Epithelial cell of esophagus (primary cell): ENCODE data around the genes DGLUCY, GPR68 and TC2N.

DNA sequence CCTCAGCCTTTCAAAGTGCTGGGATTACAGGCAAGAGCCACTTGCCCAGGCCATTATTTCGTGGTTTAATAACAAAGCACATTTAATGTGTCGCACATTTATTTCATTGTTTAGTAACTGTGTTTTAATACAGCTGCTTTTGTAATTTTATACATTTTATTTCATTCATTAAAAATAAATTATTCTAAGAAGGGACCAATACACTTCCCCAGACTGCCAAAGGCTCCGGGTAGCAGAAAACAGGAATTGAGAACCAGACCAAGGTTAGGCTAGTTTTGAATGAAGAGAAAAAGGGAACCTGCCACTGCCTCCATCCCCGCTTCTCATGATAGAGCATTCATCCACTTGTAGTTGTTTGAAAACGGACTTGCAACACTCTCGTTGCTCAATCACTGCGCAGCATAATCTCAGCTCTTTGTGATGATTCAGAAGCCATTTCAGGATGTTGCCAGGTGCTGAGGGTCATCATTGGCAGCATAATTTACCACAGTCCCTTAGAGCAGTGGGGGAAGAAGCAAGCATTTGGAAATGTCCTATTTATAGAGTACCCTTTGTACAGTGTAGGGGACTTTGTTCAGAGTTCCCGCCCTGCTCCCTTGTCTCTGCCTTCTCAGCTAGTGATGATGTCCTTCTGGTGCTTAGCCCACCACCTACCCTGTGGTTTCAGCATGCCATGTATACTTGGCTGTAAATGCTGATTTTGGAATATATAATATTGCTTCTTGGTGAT is 25.6 kb downstream of the KCNK13 start:
- RRBS, result no CpG with 5 or more reads among the region's 8 CpGs

DNA sequence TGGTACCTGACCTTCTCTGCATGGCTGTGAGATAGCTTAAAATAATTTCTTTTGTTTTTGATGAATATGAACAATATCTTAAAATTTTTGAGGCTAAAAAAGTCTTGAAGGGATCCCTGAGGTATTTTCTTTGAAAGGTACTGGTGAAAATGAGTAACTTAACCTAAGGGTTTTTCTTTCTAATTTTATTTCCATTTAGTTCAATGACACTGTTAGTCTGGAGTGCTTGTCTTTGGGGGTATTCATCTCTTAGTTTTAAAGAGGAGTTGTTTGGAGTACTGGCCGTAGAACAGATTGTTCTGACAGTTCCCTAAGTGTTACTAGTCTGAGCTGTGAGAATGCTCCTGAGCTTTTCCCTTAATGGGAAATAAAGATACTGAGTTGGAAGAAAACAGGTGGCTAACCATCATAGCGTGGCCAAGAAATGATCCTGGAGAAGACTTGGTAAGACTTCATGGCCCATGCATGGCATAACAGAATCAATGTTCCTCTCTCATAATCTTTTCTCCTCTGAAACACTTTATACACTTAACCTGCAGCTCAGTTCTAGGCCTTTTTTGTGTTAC is 6.1 kb downstream of the CALM1 start:
- RRBS, result no CpG with 5 or more reads among the region's 2 CpGs

DNA sequence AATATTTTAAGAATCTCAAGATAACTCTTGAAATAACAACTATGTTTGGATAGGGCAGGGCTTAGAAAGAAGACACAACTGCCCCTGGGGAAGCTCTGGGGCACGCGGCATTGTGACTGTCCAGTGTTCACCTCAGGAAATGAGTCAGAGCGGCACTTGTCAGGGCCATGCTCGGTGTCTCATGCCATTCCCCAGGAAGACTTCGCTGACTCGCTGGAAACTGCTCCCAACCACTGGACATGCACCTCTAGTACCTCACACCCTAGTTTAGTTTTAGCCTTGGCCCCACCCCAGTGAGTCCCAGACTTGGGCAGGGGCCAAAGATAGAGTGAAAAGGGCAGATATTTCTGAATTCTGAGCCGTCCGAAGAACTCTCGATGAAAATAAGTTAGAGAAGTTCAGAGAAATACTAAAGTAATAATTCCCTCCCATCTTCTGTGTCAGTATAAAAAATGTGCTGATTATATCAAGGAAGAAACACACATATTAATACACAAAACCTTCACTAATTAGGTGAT is 191.9 kb downstream of the TTC7B start:
- RRBS, result no CpG with 5 or more reads among the region's 9 CpGs

- RRBS, result no CpG with 5 or more reads among the region's 64 CpGs
Observed at GRCh38 chr14:90758187-90758799, 57.9 kb downstream of the TTC7B start.

GRCh38 chr14:90788000-90788494 is 28.2 kb downstream of the TTC7B start:
- RRBS, result no CpG with 5 or more reads among the region's 8 CpGs

GRCh38 chr14:90969679-90970362 is 90.6 kb downstream of the RPS6KA5 start:
- RRBS, result no CpG with 5 or more reads among the region's 2 CpGs

- RRBS, result no CpG with 5 or more reads among the region's 4 CpGs
Observed at GRCh38 chr14:91022311-91022865, 38.1 kb downstream of the RPS6KA5 start.

- RRBS, result no CpG with 5 or more reads among the region's 11 CpGs
Observed at GRCh38 chr14:91108779-91109717, 4.8 kb upstream of the DGLUCY start.

- RRBS, result no CpG with 5 or more reads among the region's 21 CpGs
Observed at GRCh38 chr14:91113926-91114959, at the start of gene DGLUCY. Gene DGLUCY, plus strand, starts transcription at chr14:91114073.

- RRBS, result no CpG with 5 or more reads among the region's 26 CpGs
Observed at GRCh38 chr14:91244348-91245491, at the start of gene GPR68. Gene GPR68, minus strand, starts transcription at chr14:91244704.

DNA sequence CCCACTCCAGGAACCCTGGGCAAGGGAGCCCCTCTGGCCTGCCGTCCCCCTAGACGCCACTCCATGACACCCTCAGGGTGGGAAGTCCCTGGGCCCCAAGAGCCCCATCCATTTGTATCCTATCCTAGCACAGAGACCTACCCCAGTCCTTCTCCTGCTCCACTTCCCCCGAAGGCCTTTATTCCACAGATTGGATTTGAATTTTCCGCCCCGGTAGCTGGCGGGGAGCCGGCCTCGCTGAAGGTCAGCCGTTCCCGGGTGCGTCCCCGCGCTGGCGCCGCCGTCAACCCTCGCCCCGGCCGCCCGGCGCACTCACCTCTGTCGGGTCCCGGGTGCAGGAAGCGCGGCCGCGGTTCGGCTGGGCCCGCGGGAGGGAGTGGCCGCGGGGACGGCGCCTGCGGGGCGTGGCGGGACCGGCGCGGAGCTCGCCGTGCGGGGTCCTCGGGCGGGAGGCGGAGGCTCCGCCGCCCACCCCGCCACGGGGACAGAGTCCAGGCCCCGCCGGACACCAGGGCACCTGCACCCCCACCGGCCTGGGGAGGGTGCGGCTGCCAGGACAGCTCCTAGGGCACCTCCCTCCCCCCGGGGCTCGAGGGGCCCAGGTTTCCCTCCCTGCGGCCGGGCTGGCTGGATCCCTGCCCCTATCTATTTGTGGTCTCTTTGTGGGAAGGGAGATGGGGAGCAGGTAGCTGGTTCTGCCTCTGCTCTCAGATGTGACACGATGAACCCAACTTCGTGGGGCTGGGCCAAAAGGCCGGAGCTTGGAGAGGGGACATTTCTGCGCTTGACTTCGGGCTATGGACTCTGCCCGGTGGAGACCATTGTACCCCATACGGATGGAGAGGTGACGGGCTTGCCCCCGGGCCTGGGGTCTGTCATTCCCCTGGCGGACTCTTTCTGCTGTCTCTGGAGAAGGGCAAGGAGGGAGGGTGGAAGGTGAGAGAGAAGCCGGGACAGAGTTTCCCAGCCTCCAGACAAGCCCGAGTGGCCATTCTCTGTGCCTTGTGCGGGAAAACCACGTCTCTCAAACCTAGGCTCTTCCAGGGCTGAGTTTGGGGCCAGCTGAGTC is 20.0 kb upstream of the GPR68 start:
- RRBS, result 9% methylated on average over 44 of the region's 72 CpGs

DNA sequence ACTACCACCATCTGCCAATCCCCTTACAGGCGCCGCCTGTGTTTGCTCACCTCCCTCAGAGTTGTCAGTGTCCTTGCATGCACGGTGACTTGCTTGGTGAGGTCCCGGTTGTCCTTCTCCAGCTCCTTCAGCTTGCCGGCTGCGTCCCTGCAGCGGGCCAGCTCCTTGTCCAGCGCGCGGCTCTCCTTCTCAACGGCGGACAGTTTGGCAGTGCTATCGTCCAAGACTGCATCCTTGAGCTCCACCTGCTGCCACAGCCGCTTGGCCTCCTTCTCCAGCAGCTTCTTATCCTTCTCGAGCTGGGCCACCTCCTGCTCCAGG is 68.5 kb upstream of the GPR68 start:
- RRBS, result no CpG with 5 or more reads among the region's 15 CpGs

DNA sequence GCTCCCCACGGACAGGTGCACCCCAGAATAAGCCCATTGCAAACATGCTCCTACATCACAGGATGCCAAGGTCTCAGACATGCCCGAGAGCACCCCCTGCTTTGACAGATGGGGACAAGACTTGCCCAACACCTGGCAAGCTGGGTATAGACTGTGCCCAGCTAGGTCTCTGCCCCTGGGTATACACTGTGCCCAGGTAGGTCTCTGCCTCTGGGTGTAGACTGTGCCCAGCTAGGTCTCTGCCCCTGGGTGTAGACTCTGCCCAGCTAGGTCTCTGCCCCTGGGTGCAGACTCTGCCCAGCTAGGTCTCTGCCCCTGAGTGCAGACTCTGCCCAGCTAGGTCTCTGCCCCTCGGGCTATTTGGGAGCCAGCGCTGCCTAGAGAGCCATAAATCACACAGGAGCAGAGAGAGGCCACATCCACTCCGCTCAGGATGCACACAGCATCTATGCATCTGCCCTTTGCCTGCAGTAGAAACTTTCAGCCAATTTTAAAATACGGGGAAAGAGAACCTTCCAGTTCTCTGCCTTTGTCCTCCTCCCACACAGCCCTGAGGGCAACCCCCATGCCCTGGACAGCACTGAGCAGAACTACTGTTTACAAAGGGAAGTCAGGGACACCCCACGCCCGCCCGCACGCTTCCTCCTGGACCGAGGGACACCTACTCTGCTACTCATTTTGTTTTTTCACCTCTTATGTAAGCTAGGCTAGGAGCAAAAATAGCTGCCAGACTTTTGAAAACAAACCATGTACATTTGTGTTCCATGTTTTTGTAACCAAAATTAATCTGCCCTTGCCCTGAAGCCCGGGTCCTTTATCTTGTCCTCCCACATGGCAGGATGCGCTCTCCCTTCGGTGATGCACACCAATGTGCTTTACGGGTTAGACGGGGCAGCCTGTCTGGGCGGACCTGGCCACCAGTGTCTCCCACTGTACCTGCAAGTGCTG is 85.6 kb downstream of the CCDC88C start:
- RRBS, result no CpG with 5 or more reads among the region's 17 CpGs

GRCh38 chr14:91605543-91605813 is 95.4 kb upstream of the PPP4R3A start:
- RRBS, result no CpG with 5 or more reads among the region's 4 CpGs

DNA sequence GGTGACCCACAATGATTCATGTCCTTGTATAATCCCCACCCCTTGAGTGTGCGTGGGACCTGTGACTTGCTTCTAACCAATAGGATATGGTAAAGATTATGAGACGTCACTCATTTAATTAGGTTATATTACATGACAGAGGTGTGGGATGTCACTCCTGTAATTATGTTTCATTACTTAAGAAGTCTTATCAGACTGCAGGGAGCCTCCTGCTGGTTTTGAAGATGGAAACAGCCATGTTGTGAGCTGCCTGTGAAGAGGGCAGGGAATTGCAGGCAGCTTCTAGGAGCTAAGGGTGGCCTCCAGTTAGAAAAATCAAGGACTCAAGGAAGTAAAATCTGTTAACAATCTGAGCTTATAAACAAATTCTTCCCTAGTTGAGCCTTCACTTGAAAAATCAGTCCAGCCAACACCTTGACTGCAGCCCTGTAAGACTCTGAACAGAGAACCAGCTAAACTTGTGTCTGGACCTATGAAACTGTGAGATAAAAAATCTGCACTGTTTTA is 12.4 kb upstream of the CATSPERB start:
- RRBS, result no CpG with 5 or more reads among the region's 2 CpGs

DNA sequence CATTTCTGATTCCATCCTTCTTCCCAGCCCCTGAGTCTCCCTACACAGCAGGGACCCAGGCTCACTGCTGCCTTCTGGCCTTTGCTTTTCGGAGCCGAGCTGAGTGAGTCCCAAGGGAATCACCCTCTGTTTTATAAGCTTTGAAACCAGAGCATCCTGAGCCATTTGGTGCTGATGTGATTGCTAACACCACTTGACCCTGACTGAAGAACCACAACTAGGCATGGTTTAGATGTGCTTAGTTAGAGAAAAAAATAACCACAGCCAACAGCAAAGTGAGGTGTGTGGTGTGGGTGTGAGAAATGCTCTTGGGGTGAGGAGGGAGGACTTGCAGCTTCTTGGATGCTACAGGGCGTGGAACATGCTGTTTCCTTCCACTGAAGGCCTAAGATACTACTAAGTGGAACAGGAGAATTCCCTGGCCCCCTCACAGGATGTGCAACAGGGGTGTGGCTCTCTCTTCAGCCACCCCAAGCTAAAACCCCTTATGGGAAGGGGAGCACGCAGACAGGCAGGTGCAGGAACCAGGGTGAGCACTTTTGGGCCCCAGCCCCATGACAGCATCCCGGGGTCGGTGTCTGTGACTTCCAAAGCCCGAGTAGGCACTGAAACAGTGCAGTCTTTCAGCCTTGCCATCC is at the start of gene TC2N:
TC2N (minus strand) TSS at position 205 of the 638 bp plus-strand sequence.
- RRBS, result no CpG with 5 or more reads among the region's 7 CpGs

GRCh38 chr14:91889200-91890219 is 22.2 kb upstream of the TC2N start:
- RRBS, result 43% methylated on average over 5 of the region's 18 CpGs

- RRBS, result no CpG with 5 or more reads among the region's 6 CpGs
Observed at GRCh38 chr14:92414618-92414993, 91.6 kb downstream of the SLC24A4 start.

DNA sequence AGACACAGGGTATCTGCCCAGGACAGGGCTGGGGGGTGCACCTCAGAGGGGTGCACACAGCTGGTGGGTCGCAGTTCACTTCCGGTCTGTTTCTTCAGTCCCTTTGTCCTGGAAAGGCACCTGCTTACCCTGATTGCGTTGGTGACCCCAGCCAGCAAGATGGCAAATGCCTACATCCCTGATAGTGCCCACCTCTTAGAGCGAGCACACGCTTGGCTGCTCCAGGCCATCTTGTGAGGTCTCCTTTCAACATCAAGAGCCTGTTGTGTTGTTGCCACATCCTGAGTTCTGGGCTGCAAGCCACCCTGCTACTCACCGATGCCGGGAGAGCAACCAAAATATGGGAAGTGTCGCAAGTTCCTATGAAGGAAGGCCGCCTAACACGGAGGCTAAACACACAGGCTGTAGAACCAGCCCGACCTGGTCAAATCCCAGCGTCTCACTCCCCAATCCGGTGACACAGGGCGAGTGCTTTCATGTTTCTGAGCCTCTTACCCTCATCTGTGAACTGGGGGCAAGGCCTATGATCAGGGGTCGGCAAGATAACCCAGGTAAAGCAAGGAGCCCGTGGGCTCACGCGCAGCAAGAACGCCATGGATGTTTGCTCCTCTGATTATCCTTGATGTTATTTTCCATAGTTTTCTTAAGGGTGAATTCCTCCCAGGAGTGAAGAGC is 98.4 kb downstream of the LGMN start:
- RRBS, result no CpG with 5 or more reads among the region's 19 CpGs

DNA sequence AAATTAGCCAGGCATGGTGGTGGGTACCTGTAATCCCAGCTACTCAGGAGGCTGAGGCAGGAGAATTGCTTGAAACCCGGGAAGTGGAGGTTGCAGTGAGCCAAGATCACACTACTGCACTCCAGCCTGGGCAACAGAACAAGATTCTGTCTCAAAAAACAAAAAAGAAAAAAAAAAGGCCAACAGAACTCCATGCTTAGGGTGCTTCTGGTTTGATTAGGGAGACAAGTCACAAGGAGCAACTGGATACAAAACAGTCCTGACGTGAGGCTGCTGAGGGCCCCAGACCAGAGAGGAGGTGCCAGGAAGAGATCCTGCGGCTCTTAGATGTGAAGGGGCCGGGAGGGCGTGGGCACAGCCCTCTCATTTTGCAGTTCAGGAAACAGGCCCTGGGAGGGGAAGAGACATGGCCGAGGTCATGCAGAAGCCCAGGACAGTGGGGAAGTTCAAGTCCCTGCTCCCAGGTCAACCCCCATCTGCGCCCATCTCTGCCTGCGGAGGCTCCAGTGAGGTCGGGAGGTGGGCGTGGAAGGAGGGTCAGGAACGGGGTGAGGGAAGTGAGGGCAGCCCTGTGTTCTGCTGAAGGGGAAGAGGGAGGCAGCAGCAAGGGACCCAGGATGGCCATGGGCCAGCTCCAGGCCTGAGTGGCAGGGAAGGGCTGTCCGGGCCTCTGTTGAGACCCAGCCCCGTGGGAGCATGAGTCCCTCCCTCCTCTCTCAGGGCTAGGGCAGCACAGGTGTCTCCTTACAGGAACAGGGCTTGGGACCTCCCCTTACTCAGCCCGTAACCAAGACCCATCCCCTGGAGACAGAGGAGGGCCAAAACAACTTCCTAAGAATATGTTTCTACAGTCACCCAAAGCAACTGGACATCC is 91.0 kb downstream of the LGMN start:
- RRBS, result no CpG with 5 or more reads among the region's 14 CpGs